ENCODE results near the genes TASP1 and KIF16B.

GRCh38 chr20:10653330-10654193, 20.2 kb downstream of the JAG1 start:
- PRO-cap: no peak

- PRO-cap: no peak
These were observed 8.7 kb downstream of the JAG1 start for GRCh38 chr20:10665039-10665494.

DNA sequence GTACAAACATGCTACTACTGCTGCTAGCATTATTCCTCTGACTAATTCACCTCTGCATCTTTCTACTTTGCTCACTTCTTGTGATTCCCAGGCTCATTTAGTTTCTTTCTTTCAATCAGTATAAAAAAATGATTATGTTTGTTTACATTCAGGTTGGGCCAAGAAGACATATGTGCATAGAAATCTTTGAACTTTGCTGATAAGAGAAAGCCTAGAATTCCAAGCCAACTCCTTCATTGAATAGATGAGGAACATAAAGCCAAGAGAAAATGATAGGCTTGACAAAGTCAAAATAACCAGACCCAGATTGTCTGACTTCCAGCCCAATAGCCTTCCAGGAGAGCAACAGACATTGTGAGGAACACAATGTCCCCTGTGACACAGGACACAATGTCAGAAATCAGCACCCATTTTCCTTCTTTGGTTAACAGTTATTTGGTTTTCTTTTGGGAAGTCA, 320.9 kb upstream of the JAG1 start:
- PRO-cap: no peak

- PRO-cap: bidirectional peak, plus-strand start at chr20:11891343, minus-strand start at chr20:11891258; bidirectional peak, plus-strand start at chr20:11891536, minus-strand start at chr20:11891530; bidirectional peak, plus-strand start at chr20:11891639, minus-strand start at chr20:11891593
These were observed 26.3 kb upstream of the BTBD3 start for GRCh38 chr20:11891130-11891987.

- PRO-cap: no peak
These were observed 255.4 kb upstream of the SPTLC3 start for GRCh38 chr20:12753328-12753715.

DNA sequence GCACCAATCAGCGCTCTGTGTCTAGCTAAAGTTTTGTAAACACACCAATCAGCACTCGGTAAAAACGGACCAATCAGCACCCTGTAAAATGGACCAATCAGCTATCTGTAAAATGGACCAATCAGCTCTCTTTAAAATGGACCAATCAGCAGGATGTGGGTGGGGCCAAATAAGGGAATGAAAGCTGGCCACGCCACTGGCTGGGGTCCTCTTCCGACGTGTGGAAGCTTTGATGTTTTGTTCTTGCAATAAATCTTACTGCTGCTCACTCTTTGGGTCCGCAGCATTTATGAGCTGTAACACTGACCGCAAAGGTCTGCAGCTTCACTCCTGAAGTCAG, 151.1 kb upstream of the SPTLC3 start:
- PRO-cap: no peak

DNA sequence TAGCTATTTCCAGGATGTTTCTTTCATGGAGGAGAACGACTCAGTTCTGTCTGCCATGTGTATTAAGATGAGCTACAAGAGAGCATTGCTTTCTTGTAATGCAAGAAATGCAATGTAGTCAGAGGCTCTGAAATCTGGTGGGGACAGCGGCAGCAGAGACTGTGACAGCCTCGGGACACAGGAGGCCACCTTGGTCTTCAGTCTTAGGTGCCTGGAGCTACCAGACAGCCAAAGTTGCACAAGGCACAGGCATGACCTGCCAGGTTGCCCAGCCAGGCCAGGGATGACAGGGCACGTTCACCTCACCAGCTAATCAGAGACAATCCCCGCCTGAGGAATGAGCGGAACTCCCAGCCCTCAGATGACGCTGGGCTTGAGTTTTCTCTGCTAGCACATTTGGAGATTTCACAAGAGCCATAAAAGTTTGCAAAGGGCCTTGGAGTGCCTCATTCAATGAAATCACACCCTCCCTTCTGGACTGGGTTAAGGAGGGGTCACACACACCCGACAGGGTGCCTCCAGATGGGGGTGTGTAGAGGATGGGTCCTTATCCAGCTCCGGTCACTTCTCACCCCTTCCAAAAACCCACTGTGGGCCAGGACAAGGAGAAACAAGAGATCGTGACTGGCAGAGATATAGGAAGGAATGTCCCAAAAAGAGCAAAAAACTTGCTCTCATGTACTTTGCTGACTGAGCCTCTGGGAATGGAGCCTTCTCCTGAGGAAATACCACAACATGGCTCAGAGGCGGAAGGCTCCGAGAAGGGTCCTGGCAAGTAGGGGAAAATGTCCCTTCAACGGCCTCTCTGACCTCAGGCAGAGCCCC, 121.4 kb downstream of the ISM1 start:
- PRO-cap: no peak

DNA sequence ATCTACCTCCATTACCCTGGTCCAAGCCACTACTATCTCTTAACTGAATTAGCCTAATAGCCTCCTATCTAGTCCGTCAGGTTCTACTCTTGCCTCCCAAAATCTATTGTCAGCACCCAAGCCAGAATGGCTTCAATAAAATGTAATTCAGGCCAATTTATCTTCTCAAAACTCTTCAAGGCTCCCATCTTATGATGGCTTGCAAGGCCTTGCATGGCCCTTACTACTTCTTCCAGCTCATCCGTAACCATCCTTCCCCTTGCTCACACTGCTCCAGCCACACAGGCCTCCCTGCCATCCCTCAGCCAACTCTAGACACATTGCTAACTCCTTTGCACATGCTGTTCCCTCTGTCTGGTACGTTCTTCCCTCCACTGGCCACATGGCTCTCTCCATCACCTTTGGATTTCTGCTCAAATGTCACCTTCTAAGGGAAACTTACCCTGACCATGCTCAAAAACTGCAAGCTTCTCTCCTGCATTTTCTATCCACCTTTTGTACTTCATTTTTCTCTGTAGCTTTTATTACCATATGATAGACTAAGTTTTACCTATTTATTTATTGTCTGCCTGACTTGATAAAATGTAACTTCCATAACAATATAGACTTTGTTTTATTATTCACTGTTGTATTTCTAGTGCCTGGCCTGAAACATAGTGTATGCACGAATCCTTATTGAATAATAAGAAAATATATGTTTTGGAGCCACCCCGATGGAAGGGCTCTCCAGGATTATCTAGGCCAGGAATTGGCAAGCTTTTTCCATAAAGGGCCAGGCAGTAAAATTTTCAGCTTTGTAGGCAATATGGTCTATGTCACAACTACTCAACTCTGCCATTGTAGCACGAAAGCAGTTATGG, 177.7 kb downstream of the TASP1 start:
- PRO-cap: no peak

DNA sequence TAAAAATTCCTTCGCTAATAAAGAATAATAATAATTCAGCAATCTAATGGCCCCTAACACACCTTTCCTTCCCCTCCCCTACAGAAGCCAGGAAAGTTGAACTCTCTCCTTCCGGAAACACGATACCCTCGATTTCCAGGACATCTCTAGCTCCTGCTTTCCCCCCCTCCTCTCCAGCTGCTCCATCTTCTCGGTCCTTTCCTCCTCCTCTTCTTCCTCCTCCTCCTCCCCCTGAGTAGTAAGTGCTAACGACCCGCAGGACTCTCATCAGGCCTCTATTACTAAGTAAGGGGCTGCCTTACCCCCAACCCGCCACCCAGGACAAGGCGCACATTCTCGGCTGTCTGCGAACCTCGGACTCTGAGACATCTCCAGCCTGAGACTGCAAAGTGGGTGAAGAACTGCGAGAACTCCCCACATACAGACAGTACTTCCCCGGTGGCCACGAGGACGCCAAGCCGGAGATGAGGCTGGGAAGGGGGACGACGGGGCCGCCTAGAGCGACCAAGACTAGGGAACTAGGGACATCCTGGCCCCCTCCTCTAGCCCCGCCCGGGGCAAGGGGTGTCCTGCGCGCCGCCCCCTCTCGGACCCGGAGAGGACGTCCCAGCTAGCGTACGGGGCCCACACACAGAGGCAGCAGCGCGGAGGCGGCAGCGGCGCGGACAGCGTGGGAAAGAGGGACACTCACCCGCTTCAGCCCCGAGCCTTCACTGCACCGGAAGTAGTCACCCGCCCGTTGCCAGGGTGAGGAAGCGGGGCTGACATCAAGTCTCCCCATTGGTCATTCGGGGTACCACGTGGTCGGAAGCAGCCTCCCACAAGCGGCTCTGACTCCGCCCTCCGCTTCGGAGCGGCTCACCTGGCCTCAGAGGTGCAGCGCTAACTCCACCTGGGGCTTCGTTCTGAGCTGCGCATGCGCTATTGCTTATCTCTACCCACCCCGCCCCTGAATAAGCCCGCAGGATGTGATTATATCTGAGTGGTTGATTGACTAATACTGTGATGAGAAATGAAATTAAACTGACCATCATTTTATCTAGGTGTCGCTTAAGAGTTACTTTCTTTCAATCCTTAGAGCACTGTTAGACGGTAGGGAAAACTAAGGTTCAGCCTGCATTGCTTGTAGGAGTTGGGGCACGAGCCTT, at the start of gene TASP1:
TASP1 (minus strand) TSS at position 730 of the 1,148 bp plus-strand sequence.
- PRO-cap: bidirectional peak, plus-strand start at position 852 of the sequence, minus-strand start at position 711 of the sequence

DNA sequence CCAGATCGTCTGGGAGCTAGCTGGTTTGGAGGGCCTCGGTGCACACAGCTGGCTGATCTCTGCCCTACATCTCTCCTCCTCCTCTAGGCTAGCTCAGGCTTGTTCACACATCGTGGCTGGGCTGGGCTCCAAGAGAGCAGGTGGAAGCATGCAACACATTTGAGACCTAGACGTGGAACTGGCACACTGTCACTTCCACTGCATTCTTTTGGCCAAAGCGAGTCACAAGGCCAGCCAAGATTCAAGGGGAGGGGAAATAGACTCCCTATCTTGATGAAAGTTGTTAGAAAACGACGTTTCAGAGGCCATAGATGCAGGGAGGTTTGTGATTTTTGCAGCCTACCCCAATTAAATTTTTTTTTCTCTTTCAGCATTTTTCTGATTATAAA, 16.0 kb downstream of the NDUFAF5 start:
- PRO-cap: no peak

- PRO-cap: no peak
These were observed 29.8 kb downstream of the NDUFAF5 start for GRCh38 chr20:13814721-13814992.

DNA sequence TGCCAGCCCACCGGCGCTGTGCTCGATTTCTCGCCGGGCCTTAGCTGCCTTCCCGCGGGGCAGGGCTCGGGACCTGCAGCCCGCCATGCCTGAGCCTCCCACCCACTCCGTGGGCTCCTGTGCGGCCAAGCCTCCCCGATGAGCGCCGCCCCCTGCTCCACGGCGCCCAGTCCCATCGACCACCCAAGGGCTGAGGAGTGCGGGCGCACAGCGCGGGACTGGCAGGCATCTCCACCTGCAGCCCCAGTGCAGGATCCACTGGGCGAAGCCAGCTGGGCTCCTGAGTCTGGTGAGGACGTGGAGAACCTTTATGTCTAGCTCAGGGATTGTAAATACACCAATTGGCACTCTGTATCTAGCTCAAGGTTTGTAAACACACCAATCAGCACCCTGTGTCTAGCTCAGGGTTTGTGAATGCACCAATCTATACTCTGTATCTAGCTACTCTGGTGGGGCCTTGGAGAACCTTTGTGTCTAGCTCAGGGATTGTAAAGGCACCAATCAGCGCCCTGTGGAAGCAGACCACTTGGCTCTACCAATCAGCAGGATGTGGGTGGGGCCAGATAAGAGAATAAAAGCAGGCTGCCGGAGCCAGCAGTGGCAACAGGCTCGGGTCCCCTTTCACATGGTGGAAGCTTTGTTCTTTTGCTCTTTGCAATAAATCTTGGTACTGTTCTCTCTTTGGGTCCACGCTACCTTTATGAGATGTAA, 110.6 kb downstream of the FLRT3 start:
- PRO-cap: unidirectional peak, plus-strand start at position 623 of the sequence

DNA sequence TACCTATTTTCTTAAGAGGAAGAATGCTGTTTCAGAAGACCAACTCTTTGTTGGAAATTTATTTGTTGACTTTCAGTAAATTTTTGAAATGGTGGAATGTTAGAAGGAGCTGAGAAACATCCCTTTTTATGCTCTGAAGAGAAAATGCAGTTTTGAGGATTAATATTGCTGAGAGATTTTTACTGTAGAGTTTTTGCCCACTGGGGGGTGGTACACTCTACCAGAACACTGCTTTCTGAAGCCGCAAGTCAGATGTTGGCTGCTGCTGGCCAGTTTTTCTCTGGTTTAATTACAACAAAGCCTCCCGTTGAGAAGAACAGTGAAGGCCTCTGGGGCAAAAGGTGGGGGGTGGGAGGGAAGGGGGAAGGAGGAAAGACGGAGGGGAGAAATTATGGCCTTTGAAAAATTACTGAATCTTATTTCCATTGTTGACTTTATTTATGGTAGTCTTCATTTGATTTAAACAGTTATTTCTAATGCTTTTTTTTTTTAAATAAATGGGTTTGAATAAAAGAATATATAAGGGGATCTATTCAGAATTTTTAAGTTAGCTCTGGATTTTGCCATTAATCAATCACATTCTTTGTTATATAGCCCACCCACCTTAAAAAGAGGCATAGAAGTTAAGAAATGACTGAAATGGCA, 3.0 kb downstream of the FLRT3 start:
- PRO-cap: no peak

DNA sequence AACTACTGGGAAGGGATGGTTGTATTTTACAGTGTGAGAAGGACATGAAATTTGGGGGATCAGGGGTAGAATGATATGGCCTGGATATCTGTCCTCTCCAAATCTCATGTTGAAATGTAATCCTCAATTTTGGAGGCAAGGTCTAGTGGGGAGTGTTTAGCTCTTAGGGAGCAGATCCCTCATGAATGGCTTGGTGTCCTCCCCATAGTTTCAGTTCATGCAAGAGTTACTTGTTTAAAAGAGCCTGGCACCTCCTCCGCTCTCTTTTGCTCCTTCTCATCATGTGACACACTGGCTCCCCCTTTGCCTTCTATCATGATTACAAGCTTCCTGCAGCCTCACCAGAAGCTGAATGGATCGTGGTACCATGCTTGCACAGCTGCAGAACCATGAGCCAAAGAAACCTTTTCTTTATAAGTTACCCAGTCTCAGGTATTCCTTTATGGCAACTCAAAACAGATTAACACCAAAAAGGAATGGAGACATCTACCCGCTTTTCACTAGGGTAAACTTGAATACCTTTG, 733.0 kb upstream of the FLRT3 start:
- PRO-cap: no peak

- PRO-cap: no peak
These were observed 650.1 kb downstream of the KIF16B start for GRCh38 chr20:15923052-15923716.

DNA sequence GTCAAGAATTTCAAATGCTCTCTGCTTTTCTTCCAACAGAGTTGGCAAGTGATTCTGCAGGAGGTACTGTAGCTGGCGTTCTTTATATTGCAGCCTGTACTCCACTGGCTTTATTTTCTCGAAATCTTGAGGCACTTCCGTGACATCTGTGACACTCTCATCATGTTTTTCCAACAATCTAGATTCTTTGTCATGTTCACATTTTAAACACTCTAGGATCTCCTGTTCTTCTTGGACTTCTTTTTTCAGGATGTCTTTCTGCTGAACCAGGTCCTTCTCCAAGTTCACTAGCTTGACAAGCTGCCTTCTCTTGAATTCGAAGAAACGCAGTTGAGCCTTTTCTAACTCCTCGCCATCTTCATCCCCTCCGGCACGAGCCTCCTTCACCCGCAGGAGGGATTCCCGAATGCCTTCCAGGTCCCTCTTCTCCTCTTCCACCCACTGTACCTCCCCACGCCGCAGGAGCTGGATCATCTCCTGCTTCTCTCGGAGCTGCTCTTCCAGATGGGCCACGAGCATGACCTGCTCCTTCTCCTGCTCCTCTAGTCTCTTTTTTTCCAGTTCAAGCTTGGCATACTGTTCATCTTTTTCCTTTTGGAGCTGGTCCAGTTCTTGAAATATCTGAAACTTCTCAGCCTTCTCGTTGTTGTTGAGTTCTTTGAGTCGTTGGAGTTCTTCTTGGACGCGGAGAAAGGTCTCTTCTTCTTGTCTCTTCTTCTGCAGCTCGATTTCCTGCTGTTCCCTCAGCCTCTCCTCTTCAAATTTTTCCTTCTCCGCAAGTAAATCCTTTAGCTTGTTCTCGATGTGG, 193.8 kb downstream of the KIF16B start:
- PRO-cap: no peak

DNA sequence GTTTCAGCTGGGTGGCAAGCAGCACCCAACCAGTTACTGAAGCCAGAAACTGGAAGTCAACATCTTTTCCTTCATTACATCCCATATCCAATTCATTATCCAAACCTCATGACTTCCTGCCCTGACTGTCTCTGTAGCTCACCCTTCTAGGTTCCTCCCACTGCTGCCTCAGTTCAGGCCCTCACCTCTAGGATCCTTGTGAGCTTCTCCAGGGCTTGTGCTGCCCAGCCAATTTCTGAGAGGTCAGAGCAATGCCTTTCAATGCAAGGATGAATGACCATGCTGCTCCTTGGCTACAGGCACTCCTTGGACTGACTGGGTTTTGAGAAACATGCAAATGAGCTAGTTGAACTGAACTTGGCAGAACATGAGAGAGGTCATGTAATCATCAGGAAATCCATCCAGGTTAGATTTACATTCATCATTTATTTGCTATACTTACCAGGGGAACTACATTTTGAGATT, 173.5 kb downstream of the KIF16B start:
- PRO-cap: no peak

- PRO-cap: bidirectional peak, plus-strand start at chr20:16573517, minus-strand start at chr20:16573365
These were observed at the start of gene KIF16B for GRCh38 chr20:16572839-16573936. TSS of gene KIF16B (minus strand) at chr20:16573448.

- PRO-cap: no peak
These were observed 2.2 kb upstream of the KIF16B start for GRCh38 chr20:16575391-16575915.

GRCh38 chr20:16607556-16608132, 34.4 kb upstream of the KIF16B start:
- PRO-cap: no peak